Liver (tissue), 9 donors: ENCODE measurements around a stretch of chr17.

- PRO-cap, 5 experiments, result no peak in any of the 5 experiments
- RAMPAGE, long total RNA, 2 experiments, result no peak in any of the 2 experiments
- RRBS, result no CpG with 5 or more reads among the region's 22 CpGs
Measured at GRCh38 chr17:76543625-76544395, 4.0 kb downstream of the PRCD start.

- PRO-cap, 5 experiments, result peak in 5 of 5 experiments; most common plus-strand start chr17:76557769 (in 3); most common minus-strand start chr17:76557671 (in 4)
- RAMPAGE, long total RNA, 2 experiments, result start-site peak on the plus strand in 2 of 2 experiments, at chr17:76557766-76557806 at its widest, 114 to 966 reads per replicate; start-site peak on the minus strand in 1 of 2 experiments, at chr17:76557650-76557685 at its widest, 23 reads per replicate
- RRBS, result no CpG with 5 or more reads among the region's 40 CpGs
Measured at GRCh38 chr17:76557318-76558060, 17.6 kb downstream of the PRCD start.

DNA sequence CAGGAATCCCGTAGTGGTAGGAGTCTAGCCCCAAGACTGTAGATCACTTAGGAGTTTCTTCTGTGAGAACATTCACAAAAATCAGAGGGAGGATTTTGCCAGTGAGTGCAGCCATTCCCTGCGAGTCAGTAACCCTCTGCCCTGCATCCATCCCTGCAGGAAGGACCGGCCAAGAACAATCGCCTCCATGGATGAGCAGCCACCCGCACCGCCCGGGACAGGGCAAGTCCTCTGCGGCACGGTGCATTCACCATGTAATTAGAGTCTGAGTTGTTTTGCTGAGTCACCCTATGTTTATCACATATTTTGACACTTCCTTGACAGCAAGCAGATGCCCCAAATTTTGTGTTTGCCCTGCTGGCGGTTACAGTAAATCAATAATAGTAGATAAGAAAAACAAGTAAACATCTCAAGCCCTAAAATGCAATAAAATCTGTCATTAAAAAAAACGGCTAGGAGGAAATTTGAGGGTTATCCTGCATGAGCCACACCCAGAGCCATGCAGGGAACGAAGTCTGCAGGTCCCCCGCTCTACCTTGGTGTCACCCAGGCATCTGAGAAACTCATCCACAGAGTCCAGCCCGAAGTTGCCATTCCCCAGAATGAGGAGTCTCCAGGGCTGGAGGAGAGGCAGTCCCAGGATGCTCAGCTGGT is 16.3 kb upstream of the ST6GALNAC1 start:
- PRO-cap, 5 experiments, result no peak in any of the 5 experiments
- RAMPAGE, long total RNA, 2 experiments, result no peak in any of the 2 experiments
- RRBS, result 5% methylated on average over 5 of the region's 14 CpGs

DNA sequence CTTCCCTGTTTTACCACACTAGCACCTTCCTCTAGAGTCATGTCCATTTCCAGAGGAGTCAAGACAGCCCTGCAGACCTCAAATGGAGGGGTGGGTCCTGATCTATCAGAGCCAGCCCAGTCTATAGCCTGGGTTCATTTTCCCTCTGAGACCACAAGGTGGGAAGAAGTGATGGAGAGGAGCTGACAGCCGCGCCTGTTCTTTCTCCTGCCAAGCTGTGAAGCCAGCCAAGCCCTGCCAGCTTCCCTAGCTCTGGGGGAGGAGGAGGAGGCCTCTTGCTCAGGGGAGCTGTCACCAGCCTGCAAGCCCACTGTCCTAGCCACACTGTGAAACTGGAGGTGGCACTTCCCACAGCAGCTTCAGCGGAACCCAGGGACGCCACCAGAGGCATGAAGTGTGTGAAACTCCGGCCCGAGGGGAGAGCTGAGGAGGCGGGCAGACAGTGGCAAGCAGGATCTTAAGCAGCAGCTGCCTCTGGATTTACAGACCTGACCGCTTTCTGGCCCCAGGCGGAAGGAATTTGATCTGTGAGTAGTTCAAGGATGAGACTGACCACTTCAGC is 29.1 kb downstream of the MXRA7 start:
- PRO-cap, 5 experiments, result no peak in any of the 5 experiments
- RAMPAGE, long total RNA, 2 experiments, result no peak in any of the 2 experiments
- RRBS, result no CpG with 5 or more reads among the region's 9 CpGs

DNA sequence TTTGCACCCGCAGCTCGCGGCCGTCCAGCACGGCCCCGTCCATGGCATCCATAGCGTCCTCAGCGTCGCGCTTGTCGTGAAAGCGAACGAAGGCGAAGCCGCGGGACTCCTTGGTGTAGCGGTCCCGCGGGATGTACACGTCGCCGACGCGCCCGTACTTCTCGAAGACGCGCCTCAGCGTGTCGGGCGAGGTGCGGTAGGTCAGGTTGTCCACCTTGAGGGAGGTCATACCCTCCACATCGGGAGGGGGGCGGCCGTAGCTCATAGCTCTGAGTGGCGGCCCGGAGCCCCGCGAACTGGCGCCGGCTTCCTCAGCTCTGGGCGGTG is 272 bp downstream of the SRSF2 start:
- PRO-cap, 5 experiments, result no peak in any of the 5 experiments
- RAMPAGE, long total RNA, 2 experiments, result no peak in any of the 2 experiments
- RRBS, result no CpG with 5 or more reads among the region's 42 CpGs

GRCh38 chr17:76841762-76842486 is 26.3 kb upstream of the MGAT5B start:
- PRO-cap, 5 experiments, result no peak in any of the 5 experiments
- RAMPAGE, long total RNA, 2 experiments, result no peak in any of the 2 experiments
- RRBS, result 1% methylated on average over 3 of the region's 10 CpGs

DNA sequence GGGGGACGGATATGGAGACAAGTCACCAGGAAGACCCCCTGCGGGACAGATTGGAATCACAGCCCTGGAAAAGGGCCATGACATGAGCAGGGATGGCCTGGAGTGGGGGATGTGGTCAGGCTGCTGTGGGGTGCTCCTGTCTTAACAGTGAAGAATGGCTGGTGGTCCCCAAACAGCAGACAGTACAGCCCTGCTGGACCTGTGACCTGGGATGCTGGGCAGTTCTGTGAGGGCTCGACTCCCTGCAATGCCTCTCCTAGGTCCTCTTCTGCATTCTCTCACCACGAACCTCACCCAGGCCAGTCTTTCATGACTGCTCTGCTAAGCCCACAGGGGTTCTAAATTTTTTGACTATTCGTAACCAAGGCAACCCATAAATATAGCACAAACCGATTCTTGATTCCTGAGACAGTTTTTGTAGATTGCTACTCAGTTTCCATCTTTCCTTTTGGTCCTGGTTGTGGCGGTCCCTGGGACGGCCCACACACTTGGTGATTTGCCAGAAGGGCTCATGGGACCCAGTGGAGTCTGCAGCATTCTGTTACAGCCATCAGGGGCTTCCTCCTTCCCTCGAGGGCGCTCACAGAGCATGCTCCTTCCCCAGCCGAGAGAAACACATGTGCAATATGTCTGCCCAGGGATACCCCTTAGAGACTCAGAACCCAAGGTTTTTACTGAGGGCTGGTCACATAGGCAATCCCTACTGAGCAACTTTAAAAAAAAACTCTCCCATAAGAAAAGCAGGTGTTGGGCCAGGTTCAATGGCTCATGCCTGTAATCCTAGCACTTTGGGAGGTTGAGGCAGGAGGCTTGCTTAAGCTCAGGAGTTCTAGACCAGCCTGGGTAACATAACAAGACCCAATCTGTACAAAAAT is 23.4 kb upstream of the MGAT5B start:
- PRO-cap, 5 experiments, result no peak in any of the 5 experiments
- RAMPAGE, long total RNA, 2 experiments, result no peak in any of the 2 experiments
- RRBS, result no CpG with 5 or more reads among the region's 11 CpGs

DNA sequence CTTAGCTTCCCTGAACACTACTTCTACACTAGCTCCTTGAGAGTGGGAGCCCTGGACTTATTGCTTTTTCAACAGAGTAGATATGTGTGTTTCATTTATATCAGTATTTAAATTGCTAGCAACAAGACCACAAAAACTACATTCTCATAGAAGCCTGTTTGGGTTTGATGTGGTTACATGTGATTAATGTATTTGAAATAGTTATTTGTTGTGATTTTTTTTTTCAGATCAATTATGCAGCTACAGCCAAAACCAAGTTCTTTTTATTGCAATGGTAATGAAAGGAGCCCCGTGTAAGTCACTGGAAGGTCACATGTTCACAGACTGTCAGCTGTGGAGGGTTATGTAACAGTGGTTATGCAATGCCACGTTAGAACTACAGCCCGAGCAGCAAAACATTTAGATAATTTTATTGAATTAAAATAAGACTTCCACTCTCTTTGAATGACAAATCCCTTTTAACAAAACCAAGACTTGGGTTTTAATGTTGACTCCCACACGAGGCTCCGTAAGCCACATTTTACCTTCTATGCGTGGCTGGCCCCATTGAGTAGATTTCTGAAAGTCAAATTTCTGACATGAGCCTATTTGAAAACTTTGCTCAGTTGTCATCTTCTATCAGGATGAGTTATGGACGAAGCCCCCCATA is 41.9 kb upstream of the SEC14L1 start:
- PRO-cap, 5 experiments, result peak in 2 of 5 experiments; most common plus-strand start position 371 of the sequence (in 1); most common minus-strand start position 268 of the sequence (in 2)
- RAMPAGE, long total RNA, 2 experiments, result no peak in any of the 2 experiments
- RRBS, result no CpG with 5 or more reads among the region's 7 CpGs

DNA sequence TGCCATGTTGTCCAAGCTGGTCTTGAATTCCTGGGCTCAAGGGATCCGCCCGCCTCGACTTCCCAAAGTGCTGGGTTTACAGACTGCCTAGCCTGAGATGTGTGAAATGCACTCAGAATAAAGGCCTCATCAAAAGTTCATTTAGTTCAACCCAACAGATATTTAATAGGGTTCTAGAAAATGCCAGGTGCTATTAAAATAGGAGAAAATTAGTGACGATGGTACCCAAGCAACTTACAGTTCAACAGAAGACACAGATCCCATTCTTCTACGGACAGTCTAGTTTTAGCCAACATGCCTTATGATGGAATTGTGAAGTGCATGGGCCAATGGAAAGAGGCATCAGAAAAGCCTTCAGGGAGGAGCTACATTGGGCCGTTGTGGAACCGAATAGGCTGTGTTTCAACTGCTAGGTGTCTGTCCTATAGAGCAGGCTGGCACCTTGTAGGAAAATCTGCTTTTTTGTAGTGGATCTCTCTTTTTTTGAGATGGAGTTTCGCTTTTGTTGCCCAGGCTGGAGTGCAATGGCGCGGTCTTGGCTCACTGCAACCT is 9.9 kb upstream of the SEC14L1 start:
- PRO-cap, 5 experiments, result no peak in any of the 5 experiments
- RAMPAGE, long total RNA, 2 experiments, result no peak in any of the 2 experiments
- RRBS, result no CpG with 5 or more reads among the region's 10 CpGs

DNA sequence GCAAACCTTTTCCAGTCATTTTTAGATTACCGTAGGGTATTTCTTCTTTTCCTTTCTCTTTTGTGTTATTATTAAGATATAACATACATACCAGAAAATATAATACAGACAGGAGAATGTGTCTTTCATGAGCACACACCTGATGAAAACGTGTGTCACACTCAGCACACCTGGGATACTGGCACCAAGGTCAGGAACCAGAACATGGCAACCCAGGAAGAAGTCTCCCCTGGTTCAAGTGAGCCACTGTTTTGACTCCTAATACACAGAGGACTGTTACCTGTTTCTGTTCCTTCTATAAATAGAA is 3.4 kb downstream of the SEC14L1 start:
- PRO-cap, 5 experiments, result no peak in any of the 5 experiments
- RAMPAGE, long total RNA, 2 experiments, result no peak in any of the 2 experiments
- RRBS, result no CpG with 5 or more reads among the region's 2 CpGs

DNA sequence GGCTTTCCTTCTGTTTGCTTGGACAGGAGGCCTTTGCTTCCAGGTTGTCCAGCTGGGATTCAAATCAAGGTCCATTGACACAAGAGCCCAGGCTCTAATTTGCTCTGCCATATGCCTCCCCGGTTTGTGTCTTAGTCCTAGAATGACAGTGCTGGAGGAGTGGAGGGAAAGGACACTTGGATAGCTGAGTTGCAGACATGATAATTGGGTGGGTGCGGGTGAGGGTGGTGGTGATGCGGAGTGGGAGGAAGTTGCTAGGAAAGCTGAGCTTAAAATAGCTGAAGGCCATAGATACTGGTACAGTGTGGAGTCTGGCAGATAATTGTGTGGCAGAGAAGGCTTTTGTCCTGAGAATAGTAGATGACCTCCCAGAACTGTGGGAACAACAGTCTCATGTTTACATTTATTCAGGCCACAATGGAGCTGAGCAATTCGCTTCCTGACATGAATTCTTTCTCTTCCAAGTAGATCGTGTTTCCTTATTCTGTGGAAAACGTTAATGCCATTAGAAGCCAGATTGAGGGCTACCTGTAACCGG is 23.8 kb downstream of the SEC14L1 start:
- PRO-cap, 5 experiments, result peak in 1 of 5 experiments; most common plus-strand start position 302 of the sequence (in 1)
- RAMPAGE, long total RNA, 2 experiments, result no peak in any of the 2 experiments
- RRBS, result no CpG with 5 or more reads among the region's 7 CpGs

DNA sequence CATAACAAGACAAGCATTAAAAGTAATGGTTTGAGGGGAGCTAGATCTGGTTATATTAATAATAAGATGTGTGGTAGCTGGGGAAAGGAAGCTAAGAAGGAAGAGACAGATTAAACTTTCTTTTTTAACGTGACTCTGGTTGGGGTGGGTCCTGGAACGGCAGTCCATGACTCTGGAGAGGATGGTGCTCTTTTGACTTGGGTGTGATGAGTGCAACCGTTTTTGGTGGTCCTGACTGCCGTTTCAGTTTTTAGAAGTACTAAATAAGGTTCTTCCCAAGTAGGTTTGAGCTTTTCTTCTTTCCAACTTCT is 29.3 kb downstream of the SEC14L1 start:
- PRO-cap, 5 experiments, result no peak in any of the 5 experiments
- RAMPAGE, long total RNA, 2 experiments, result no peak in any of the 2 experiments
- RRBS, result no CpG with 5 or more reads among the region's 4 CpGs

DNA sequence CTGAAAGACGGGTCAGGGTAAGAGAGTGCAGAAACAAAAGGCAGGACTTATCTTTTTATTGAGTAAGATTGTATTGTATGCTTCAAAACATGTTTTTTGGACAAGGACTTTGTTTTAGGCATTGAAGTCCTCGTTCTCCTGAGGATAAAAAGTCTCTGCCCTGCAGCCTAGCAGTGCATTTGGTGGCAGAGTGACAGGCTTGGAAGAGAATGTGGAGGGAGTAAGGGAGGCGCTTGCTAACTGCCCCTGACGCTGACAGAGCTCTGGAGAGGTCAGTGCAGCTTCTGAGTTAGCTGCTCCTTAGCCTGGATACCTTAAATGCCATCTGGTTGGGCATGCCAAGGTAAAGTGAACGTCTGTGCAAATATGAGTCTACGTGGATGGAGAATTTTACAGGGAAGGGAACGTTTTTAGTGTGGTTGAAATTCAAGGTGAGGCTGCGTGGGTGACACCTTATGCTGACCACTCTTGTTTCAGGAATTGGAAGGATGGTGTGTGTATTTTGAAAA is 44.3 kb downstream of the SEC14L1 start:
- PRO-cap, 5 experiments, result no peak in any of the 5 experiments
- RAMPAGE, long total RNA, 2 experiments, result no peak in any of the 2 experiments
- RRBS, result no CpG with 5 or more reads among the region's 8 CpGs

- PRO-cap, 5 experiments, result no peak in any of the 5 experiments
- RAMPAGE, long total RNA, 2 experiments, result no peak in any of the 2 experiments
- RRBS, result no CpG with 5 or more reads among the region's 12 CpGs
Measured at GRCh38 chr17:77200352-77200710, 59.6 kb downstream of the SEC14L1 start.

GRCh38 chr17:77206259-77207119 is 65.7 kb downstream of the SEC14L1 start:
- PRO-cap, 5 experiments, result no peak in any of the 5 experiments
- RAMPAGE, long total RNA, 2 experiments, result no peak in any of the 2 experiments
- RRBS, result no CpG with 5 or more reads among the region's 18 CpGs

DNA sequence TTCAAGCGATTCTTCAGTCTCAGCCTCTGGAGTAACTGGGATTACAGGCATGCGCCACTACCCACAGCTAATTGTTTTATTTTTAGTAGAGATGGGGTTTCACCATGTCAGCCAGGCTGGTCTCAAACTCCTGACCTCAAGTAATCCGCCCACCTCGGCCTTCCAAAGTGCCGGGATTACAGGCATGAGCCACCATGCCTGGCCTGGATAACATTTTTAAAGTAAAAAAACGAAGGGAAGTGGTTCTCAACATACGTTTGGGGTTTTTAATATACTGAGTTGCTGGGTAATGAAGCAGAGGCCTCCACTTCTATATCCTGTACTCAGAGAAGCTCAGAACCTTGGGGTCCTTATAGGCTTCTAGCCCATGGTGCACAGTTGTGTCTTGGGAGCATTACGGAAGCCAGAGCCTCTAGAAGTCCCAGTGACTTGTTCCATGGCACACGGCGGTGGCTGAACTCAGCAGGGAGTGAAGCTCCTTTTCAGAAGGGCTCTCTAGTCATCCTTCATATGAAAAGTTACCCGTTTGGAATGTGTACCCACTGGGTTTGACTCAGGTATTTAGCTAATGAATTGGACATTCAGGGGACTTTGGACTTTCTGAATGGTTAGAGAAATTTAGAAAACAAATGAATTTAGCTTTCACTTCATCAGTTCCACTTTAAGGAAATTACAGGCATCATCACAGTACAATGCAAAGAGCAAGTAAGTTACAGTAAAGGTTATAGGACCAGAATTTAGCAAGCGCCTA is 67.0 kb downstream of the SEC14L1 start:
- PRO-cap, 5 experiments, result no peak in any of the 5 experiments
- RAMPAGE, long total RNA, 2 experiments, result no peak in any of the 2 experiments
- RRBS, result no CpG with 5 or more reads among the region's 12 CpGs

DNA sequence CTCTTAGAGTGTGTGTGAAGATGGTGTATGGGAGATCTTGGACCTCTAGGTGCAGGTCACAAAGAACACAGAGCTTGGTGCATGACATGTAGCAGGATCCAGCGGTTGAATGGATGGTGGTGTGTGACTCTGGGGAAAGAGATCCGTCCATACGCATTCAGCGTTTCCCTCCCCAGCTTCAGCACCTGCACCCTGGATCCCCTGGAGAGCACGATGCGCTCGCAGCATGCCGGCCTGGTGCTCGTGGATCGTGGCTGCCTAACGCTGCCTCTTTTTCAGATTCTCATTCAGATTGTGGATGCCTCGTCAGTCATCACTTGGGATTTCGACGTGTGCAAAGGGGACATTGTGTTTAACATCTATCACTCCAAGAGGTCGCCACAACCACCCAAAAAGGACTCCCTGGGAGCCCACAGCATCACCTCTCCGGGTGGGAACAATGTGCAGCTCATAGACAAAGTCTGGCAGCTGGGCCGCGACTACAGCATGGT is 69.6 kb upstream of the SEPTIN9 start:
- PRO-cap, 5 experiments, result no peak in any of the 5 experiments
- RAMPAGE, long total RNA, 2 experiments, result no peak in any of the 2 experiments
- RRBS, result no CpG with 5 or more reads among the region's 18 CpGs

DNA sequence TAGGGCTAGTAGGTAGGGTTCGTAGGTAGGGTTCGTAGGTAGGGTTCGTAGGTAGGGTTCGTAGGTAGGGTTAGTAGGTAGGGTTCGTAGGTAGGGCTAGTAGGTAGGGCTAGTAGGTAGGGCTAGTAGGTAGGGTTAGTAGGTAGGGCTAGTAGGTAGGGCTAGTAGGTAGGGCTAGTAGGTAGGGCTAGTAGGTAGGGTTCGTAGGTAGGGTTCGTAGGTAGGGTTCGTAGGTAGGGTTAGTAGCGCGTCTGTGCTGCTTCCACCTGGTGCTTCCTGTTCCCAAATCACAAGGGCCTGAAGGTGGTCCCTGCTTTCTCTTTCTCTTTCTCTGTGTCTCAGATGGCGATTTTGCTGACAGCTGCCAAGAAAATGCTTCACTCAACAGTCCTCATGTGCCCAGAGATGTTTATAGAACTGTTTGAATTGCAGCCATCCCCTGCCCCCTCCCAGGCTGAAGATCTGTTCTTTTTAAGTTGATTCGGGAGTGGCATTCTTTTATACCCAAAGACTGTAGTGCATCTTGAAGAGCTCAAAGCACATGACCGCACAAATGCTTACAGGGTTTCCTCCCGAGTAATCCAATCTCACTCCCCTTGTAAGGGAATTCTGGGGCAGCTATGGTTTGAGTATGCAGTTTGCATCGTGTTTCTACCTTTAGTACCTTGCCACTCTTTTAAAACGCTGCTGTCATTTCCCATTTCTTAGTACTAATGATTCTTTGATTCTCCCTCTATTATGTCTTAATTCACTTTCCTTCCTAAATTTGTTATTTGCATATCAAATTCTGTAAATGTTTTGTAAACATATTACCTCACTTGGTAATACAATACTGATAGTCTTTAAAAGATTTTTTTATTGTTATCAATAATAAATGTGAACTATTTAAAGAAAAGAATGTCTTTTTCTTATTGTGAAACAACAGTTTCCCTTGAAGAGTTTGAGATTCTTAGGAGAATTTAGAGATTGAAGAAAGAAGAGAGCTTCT is 64.8 kb upstream of the SEPTIN9 start:
- PRO-cap, 5 experiments, result no peak in any of the 5 experiments
- RAMPAGE, long total RNA, 2 experiments, result no peak in any of the 2 experiments
- RRBS, result no CpG with 5 or more reads among the region's 16 CpGs

- PRO-cap, 5 experiments, result peak in 3 of 5 experiments; most common minus-strand start chr17:77228537 (in 3)
- RAMPAGE, long total RNA, 2 experiments, result no peak in any of the 2 experiments
- RRBS, result no CpG with 5 or more reads among the region's 22 CpGs
Measured at GRCh38 chr17:77228176-77228934, 52.9 kb upstream of the SEPTIN9 start.

DNA sequence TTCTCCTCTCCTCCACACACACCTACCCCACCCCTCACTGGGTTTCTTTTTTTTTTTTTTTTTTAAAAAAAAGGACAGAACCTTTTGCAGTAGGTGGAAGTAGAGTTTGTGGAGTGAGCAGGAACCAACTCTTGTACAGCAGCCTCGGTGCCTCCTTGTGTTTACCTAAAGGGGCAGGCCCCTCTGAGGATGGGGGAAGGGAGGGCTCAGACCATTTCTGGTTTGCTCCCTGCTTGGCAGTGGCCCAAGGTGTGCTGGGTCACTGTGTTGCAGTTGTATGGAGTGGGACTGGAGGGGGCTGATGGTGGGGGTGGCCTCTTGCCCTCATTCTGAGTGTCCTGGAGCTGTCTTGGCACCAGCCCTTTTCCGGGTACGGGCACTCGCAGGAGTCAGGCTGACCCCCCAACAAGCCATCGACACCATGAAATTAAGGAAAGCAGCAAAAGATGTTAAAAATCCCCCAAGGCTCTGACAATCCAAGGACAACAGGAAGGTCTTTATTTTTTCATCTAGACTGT is 1.9 kb downstream of the SEPTIN9 start:
- PRO-cap, 5 experiments, result peak in 1 of 5 experiments; most common minus-strand start position 108 of the sequence (in 1)
- RAMPAGE, long total RNA, 2 experiments, result no peak in any of the 2 experiments
- RRBS, result no CpG with 5 or more reads among the region's 5 CpGs